ENCODE data around the genes DEDD, USP21, TOMM40L and SDHC.

GRCh38 chr1:160342044-160342937, 759 bp downstream of the COPA start:
- RRBS, 2 experiments = no CpG with 5 or more reads among the region's 19 CpGs

DNA sequence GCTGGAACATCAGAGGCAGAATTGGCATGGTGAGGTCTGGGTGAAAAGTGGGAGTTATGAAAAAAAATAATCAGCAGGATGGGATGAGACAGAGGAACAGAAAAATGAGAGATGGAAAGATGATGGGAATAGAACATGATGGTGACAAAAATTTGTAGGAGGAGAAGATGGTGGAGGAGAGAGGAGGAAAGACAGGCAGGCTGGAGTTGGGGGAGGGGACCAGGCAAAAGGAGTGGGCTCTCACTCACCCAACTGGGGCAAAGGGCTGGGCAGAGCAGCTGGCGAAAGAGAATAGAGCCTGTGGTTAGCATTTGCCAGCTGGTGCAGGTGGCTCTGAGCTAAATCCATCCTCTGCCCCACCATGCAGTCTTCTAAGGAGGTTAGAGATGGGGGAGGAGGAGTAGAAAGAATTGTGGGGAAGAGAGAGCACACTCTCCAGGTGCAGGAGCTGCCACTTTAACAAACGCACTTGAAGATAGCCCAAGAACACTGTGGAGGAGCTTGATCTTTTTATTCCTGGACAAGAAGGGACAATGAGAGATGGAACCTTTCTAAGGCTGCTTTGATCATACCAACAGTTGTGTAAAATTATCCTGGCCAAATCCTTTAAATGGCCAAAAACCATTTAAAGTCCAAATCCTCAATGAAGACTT, 27.6 kb upstream of the SLAMF1 start:
- RRBS, 2 experiments = no CpG with 5 or more reads among the region's 2 CpGs

GRCh38 chr1:160678601-160679285, 31.9 kb upstream of the SLAMF1 start:
- RRBS, 2 experiments = no CpG with 5 or more reads among the region's 5 CpGs

DNA sequence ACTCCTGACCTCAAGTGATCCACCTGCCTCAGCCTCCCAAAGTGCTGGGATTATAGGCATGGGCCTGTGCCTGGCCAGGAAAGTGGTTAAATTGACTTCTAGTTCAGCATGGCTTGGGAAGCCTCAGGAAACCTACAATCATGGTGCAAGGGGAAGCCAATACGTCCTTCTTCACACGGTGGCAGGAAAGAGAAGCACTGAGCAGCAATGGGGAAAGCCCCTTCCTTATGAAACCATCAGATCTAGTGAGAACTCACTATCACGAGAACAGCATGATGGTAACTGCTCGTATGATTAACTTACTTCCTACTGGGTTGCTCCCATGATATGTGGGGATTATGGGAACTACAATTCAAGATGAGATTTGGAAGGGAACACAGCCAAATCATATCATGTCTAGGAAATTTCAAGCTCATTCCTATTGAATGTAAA, 1.1 kb upstream of the CD48 start:
- RRBS, 2 experiments = no CpG with 5 or more reads among the region's 4 CpGs

DNA sequence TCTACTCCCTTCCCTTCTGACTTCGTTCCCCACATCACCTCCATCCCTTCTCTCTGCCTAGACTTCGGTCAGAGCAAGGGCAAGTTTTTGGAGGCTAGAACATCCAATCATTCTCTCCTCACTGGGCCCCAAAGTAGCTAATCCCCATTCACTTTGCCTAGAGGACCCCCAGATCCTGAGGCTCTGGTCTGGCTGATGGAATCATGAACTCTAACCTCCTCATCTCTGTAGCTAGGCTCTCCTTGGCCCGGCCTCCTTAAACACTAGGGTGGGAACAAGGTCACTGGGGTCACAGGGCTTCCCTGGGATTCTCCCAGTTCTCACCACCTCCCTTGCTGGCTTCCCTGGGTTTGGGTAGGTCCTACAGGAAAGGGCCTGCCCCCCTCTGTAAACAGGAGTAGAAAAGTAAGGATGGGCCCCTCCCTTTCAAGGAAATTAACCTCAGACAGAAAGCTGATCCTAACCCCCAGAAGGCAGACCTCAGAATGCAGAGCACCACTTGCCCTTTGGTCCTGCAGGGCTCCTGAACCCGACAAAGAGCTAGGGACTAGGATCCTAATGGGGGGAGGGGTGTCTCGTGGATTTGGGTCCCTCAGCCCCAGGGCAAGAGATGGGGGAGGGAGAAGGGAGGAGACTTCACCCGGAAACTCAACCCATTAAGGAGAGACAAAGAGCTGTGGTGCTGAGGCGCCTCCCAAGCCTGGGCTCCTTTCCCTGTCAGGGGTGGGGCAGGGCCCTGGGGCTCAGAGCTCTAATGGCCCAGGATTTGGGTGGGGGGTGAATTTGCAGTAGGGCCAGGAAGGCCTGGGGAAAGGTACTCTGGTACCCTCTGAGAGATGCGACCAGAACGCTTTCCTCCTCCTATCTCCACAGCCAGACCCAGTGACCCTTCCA, 3.1 kb downstream of the NECTIN4 start:
- RRBS, 2 experiments = no CpG with 5 or more reads among the region's 9 CpGs

- RRBS, 2 experiments = 2 to 3% methylated on average over 23 to 28 of the region's 74 CpGs
These were observed at the start of gene DEDD for GRCh38 chr1:161132281-161133189. Gene DEDD, minus strand, starts transcription at chr1:161132667.

- RRBS, 2 experiments = 0 to 3% methylated on average over 2 of the region's 7 CpGs
These were observed 628 bp upstream of the DEDD start for GRCh38 chr1:161133190-161133400.

GRCh38 chr1:161158916-161159599, at the start of gene USP21:
Gene USP21, plus strand, starts transcription at chr1:161159500.
- RRBS, 2 experiments = under 1 to 2% methylated on average over 15 to 16 of the region's 41 CpGs

GRCh38 chr1:161176157-161176774, 1.0 kb downstream of the B4GALT3 start:
- RRBS, 2 experiments = no CpG with 5 or more reads among the region's 8 CpGs

DNA sequence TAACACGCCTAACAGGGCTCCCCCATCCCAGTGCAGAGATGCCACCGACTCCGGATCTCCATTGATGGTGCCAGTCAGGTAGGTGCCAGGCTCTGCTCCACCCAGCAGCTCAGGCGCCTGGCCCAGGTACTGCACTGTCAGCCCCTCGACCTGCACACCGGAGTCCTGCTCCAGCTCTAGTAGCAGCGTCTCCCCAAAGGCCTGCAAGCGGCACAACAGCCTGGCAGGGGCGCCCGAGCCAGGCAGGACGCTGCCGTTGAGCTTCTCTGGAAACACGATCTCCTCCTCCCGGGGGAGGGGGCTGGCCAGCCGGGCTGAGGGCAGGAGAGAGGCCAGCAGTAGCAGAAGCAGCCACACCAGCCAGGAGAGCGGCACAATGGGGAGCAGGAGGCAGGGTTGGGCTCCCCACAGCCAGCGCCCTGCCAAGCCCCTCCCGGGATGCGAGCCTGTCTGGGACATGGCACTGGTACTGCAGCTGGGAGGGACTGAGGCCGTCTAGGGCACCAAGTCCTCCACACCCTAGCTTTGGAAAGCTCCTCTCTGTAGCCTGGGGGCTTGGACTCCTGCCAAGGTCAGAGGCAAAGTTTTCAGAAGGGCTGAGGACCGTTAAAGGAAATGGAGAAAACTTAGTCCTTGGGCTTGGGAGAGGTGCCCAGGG, 556 bp downstream of the ADAMTS4 start:
- RRBS, 2 experiments = 10 to 21% methylated on average over 2 to 3 of the region's 21 CpGs

- RRBS, 2 experiments = no CpG with 5 or more reads among the region's 14 CpGs
These were observed 3.2 kb downstream of the FCER1G start for GRCh38 chr1:161217935-161219016.

DNA sequence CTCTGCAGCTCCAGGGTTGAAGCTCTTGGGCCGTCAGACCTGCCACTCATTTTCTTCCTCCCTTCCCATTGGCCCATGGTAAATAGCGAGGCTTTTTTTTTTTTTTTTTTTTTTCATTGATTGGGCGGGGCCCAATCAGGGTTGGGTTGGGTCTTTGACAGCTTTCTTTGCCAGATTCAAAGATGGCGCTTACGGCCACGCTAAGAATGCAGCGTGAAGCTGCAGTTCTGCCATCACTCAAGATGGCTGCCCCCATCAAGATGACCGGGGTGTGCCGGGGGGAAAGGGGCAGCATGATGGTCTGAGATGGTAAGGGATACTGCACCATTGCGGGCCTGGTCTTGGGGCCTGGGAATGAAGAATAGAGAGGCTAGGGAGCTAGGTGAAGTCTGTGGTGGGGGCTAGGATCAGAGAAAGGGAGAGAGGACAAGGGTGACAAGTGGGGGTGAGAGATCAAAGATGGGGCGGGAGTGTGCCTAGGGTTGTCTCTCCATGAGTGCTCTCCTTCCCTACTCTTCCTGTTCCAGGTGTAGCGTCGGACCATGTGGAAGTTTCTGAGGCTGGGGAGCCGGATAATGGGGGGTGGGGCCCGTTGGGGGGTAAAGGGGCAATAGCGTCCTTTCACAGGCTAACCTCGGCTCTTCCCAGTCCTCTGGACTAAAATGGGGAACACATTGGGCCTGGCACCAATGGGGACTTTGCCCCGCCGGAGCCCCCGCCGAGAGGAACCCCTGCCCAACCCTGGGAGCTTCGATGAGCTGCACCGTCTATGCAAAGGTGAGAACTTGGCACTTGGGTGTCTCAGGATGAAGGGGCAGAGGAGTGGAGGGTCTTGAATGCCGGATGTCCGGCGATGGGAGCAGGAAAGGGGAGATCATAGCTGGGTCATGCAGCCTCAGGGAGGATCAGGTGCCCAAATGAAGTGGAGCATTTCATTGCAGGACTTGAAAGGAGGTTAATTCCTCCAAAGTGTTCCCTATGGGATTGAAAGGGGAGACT, at the start of gene TOMM40L:
Gene TOMM40L (plus strand): TSS at position 233 of the 999 bp plus-strand sequence.
- RRBS, 2 experiments = no CpG with 5 or more reads among the region's 26 CpGs

GRCh38 chr1:161244821-161245412, 6.9 kb upstream of the NR1I3 start:
- RRBS, 2 experiments = no CpG with 5 or more reads among the region's 4 CpGs

DNA sequence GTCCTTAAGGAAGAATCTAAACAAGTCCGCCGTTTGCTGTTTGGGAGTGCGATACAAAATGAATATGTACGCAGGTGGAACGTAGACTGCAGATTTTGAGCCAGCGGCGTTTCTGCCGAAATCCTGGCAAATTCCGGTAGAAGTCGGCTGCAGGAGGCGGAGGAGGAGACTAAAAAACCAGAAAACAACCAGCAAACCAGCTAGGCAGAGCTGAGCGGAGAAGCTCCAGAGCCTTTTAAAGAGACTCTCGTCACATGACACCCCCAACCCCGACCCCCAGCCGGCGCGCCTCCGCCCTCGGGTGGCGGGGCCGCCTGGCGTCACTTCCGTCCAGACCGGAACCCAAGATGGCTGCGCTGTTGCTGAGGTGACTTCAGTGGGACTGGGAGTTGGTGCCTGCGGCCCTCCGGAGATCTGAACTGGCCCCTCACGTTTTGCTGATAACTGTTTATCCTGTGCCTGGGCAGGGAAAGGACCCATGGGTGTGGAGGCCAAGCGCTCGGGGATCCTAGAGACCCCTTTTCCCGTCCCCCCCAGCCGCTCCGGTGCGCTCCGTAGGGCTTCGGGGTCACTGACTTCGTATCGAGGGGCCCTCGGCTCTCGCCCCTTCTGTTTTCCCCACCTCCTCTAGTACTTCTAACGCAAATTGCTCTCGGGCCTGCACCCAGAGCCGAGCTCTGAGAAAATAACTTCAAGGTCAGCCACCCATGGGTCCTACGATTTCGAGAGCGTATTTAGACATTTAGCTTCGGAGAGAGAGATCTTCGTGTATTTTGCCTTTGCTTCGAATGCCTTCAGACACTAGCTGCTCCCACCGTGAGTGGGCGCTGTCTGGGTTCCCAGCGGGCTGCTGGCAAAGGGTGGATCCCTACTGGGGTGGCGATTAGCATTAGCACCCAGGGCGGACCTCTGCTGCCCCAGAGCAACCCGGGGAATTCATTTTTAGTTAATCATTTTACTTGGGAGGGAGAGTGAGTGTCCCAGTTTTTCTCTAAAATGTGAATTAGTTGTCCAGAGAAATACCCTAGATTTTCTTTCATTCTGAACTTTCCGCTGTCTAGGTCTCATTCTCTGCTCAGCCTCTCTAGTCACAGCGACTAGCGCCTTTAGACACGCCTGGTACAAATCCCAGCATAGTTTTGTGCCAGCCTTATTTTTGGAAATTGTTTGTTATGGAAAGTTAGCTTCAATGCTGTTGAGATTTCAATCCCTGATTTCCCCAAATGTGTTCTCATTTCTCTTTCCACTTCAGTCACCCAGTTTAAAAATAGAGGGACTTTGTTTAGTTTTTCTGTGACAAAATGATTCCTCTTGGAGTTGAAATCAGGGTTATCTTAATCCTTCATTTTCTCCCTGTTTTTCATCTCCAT, at the start of gene SDHC:
Gene SDHC (plus strand): TSS at position 323 of the 1,370 bp plus-strand sequence.
- RRBS, 2 experiments = 1 to 2% methylated on average over 13 of the region's 59 CpGs

DNA sequence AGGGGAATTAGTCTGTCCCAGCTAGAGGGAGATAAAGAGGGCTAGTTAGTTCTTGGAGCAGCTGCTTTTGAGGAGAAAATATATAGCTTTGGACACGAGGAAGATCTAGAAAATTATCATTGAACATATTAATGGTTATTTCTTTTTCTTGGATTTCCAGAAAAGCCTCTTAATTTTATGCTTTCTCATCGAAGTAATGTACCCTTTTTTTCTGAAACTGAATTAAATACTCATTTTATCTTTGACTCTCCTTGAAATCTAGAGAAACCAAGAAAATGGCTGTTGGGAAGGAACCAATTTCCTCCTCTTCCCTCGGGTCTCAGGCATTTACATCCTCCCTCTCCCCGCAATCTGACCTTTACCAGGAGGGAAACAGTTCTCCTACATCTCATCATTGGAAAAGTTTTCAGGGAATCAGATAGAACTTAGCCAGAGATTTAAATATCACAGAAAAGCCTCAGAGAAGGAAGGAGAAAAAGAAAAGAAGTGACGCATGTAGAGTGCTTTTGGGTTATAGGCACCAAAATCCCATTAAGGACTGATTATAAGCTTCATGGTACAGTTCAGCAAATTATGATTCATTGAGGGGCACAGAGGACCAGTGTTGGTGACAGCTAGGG, 4.6 kb downstream of the CFAP126 start:
- RRBS, 2 experiments = no CpG with 5 or more reads among the region's 5 CpGs

DNA sequence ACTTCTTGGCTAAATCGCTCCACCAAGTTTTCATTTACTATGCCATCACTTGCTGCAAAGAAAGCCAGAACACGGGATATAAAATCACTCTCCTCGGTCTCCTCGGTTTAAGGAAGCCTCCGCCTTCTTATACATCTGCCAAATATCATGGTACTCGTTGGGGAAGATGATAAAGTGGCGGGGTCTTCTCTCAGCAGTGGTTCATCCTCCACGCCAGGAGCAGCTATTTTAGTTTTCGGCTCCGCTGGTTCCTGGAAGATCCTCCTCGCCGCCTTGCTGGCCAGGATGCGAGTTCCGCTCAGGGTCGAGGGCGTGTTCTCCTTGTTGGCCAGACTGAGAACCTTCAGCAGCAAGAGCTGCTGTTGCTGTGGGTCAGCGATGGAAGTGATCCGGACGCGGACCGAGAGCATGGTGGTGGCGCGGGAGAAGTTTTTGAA, 11.3 kb upstream of the CFAP126 start:
- RRBS, 2 experiments = no CpG with 5 or more reads among the region's 23 CpGs

- RRBS, 2 experiments = no CpG with 5 or more reads among the region's 10 CpGs
These were observed 32.5 kb upstream of the CFAP126 start for GRCh38 chr1:161400253-161400557.

DNA sequence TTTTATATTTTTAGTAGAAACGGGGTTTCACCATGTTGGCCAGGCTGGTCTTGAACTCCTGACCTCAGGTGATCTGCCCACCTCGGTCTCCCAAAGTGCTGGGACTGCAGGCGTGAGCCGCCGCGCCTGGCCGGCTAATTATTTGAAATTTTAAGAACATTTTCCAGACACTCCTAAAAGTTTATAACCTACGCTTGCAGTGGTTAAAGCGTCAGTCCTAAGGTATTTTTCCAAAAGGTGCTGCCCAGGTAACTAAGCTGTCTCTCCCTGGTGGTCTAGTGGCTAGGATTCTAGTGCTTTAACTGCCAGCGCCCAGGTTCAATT, 52.9 kb upstream of the CFAP126 start:
- RRBS, 2 experiments = no CpG with 5 or more reads among the region's 10 CpGs

DNA sequence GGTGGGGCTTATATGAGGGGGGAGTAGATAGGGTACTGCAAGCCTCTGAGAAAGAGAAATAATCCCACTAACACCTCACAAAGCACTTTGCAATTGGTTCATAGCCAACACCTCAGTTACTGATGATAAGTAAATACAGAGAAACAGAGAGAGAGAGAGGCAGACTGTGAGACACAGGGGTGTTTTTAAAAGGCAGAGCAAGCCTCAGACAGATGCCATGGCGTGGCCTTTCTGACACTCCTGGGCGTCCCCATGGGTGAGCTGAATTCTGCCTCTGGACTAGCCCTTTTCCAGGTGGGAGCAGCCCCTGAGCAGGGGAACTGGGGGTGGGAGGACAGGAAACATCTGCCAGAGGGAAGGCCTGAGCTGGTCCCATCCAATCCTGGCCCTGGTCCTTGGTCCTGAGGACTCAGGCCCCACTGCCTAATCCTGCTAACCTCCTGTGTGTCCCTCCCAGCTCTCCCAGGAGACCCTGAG, 6.1 kb downstream of the FCGR2A start:
- RRBS, 2 experiments = no CpG with 5 or more reads among the region's 2 CpGs

Data from bronchial epithelial cell (primary cell).